A375 (cell line): ENCODE results near the genes ENSG00000288658 and KCNE4.

GRCh38 chr2:222319947-222320924 lies at the start of gene ENSG00000288658:
Gene ENSG00000288658 (minus strand): TSS chr2:222320155.
- RAMPAGE, long total RNA = no peak

DNA sequence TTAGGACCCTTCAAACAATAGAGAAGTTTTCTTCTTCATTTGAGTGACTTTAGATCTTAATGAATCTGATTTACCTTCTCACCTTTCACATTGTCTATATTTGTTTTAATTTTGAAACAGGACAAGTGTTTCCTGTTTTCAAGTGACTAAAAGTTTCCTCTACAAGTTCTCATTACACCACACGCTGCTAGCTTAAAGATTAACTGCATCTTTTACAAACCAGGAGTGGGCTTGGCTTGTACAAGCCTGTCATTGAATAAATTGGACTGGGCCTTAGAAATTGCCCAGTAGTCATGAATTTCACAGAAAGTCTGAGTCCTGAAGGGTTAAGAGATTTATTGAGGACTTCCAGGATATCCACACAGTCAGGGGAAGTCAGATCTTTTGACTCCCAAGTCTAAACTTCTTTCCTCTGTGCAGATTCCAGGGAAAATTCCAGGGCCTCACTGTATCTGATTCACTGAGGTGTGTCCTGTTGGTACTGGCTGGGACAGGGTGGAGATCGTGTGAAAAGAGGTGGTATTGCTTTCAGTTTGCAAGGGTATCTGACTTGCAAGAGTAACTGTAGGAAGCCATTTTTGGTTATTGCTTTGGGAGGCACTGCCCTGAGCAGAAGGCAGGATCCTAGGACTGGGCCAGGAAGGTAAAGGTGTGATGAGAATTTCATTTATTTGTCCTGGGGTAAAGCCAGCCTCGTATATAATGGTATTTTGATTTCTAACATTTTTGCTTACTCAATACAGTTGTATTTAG lies 3.5 kb downstream of the SGPP2 start:
- RAMPAGE, long total RNA = no peak

DNA sequence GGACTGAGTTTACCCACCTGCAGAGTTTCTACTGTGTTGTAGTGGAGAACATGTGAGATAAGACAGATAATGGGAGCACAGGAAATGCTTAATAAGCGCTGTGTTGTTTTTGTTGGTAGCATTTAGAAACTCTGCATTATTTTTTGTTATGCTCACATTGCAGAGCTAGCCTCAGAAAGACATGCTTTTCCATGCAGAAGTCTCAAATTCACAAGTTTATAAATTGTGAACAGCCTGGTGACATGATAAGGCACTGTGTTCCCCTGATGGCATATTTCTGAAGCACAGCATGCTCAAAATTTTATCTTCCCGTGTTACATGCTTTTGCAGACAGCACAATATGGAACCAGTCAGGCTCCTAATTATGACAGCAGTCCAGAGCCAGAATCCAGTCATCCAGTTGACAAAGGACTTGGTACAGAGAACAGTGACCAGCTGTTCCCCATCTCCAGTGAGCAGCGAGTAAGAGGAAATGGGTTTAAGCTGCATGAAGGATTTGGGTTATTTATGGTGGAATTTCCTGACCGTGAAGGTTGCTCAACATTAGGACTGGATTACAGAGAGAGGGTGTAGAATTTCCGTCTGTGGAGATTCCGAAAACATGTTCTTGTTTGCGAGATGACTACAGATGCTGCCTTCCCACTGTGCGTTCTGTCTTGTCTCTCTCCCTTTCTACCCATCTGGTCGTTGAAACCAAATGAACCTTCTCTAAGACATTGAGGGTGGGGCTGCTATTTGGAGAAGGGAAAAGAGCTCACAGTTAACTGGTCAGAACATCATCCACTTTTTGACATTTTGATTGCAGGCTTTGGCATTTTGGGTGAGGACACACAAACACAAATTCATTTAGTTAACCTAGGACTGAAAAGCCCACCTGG lies 24.4 kb downstream of the SGPP2 start:
- RAMPAGE, long total RNA = no peak

- RAMPAGE, long total RNA = no peak
Observed at GRCh38 chr2:222564129-222564482, 91.8 kb downstream of the FARSB start.

DNA sequence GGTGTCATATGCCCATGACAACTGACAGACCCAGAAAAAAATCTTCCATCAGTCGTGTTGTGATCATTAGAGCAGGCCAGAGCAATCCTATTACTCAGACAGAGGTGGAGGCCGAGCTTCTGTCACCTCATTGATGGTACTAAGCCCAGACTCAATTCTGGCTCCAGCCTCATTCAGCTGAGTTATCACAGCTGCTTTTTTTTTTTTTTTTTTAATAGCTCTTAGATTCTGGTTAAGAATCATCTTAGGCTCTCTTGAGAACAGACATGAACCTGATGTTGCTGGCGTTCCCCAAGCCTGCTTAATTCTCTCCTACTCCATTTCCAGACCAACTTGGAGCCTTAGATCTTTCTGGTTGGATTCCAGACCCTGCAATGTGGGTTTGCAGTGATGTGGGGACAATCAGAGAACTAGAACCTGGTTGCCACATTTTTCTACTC lies 43.2 kb downstream of the MOGAT1 start:
- RAMPAGE, long total RNA = no peak

- RAMPAGE, long total RNA = no peak
Observed at GRCh38 chr2:222844180-222844938, 16.5 kb upstream of the ACSL3 start.

- RAMPAGE, long total RNA = no peak
Observed at GRCh38 chr2:222882286-222882705, 21.5 kb downstream of the ACSL3 start.

DNA sequence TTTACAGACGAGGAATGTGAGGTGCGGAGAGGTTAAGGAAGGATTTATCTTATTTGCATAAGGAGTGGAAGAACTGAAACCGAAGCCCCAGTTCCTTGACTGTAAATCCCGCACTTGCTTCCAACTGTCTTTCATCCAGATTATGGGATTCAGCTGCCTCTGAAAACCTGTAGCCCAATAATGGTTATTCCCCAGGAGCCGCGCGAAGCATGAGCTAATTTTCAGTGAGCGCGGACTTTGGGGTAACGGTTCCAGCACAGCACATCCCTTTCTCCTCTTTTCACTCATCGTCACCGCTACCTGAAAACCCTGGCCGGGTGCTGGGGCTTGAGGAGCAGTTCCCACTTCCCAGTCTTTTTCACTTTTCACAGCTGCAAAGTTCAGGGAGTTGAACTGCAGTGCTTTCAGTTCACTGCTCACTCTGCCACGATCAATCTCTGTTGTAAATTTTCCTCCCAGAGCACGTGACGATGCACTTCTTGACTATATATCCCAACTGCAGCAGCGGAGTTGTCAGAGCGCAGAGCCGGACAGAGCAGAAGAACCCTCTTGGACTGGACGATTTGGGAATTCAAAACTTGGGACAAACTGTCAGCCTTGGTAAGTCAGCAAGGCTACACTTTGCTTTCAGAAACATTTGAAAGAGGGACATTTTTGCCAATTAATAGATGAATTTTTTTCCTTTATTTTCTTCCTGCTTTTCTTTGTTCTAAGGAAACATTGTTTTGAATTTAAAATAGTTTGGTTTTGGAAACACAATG lies at the start of gene KCNE4:
Gene KCNE4 (plus strand): TSS at position 516 of the 761 bp plus-strand sequence.
- RAMPAGE, long total RNA = no peak

DNA sequence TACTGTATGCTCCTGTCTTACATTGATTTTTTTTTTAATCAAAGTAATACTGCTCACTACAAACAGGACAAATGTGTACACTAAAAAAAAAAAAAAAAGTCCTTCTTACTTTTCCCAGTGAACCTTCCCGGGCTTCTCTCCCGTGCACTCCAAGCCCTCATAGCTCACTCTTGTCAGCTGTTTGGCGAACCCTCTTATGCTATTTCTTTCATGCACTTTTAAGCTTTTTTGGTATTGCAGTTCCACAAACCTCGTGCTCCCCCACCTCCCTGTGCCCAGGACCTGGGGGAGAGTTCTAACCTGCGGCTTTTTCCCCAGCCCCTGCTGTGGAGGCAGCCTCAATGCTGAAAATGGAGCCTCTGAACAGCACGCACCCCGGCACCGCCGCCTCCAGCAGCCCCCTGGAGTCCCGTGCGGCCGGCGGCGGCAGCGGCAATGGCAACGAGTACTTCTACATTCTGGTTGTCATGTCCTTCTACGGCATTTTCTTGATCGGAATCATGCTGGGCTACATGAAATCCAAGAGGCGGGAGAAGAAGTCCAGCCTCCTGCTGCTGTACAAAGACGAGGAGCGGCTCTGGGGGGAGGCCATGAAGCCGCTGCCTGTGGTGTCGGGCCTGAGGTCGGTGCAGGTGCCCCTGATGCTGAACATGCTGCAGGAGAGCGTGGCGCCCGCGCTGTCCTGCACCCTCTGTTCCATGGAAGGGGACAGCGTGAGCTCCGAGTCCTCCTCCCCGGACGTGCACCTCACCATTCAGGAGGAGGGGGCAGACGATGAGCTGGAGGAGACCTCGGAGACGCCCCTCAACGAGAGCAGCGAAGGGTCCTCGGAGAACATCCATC lies 721 bp downstream of the KCNE4 start:
- RAMPAGE, long total RNA = no peak

DNA sequence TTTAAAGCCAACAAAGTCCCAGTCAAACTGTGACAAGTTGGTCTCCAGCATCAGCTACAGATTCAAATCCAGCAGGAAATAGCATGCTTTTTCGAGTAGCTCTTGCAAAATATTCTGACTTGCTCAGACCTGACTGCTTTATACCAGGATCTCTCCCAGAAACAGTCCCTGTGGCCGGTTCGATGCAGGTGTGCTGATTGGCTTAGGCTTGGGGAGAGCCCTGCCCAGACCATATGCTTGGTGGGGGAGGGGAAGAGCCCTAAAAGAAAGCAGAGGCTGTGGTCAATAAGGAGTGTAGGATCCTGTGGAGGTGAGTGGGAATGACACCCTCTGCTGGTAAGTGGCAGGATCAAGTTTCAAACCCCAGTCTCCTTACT lies 49.6 kb downstream of the KCNE4 start:
- RAMPAGE, long total RNA = no peak

DNA sequence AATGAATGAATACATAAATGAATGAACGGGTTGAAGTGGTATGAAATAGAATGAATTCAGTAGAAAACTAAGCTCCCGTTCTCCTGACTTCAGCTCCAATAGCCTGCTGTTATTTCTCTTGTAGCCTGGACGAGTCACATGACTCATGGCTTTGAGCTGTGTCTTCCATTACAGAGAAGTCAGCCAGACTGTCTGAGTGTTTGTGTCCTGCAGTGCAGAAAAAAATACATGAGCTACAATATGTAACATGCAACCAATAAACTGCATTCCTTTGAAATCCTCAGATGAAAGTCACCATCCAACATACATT lies 21.2 kb downstream of the SCG2 start:
- RAMPAGE, long total RNA = no peak

- RAMPAGE, long total RNA = no peak
Observed at GRCh38 chr2:223760050-223760469, 77.3 kb downstream of the AP1S3 start.

DNA sequence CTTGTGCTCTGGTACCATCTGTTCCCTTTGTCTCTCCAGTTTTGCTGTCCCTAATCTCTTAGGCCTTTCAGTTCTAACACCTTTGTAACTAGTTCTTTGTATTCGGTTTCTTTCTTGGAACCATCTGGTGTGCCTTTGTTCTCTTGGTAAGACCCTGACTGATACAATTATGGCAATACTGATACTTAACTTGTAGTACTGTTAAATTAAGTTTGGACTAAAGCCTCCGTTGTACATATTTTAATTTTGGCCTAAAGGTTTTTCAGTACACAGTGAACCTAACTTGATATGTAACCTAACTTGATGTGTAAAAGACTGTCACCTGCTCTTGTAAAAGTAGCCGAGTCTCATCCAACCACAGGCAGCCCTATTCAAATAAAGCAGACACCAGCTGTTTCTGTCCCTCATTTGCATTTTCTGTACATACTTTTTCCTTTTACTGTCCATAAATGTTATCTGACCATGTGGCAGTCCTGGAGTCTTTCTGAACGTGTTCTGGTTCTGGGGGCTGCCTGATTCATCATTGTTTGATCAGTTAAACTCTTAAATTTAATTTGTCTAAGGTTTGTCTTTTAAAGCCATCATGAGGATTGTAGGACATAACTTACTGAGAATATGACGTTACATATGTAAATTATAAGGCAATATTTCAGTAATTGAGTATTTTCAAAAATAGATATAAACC lies 4.7 kb upstream of the MRPL44 start:
- RAMPAGE, long total RNA = no peak

DNA sequence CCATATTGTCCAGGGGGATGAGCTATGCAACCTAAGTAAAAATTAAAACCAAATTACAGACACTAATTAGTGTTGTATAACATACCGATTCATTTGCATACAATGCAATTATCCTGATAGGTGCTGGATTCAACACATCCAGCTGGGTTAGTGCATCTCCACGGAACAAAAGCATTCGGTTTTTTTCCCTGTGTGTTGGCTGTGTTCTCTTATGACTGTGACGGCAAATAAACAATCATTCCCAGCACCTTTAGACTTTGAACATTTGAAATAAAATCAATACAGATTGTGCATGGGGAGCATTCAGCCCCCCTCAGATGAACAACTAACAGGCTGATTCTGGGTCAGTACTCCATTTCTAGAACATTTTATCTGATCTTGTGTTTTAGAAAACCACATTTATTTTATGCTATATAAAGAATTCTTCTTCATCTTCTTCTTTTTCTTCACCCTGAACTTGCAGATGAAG lies 22.7 kb downstream of the FAM124B start:
- RAMPAGE, long total RNA = no peak

DNA sequence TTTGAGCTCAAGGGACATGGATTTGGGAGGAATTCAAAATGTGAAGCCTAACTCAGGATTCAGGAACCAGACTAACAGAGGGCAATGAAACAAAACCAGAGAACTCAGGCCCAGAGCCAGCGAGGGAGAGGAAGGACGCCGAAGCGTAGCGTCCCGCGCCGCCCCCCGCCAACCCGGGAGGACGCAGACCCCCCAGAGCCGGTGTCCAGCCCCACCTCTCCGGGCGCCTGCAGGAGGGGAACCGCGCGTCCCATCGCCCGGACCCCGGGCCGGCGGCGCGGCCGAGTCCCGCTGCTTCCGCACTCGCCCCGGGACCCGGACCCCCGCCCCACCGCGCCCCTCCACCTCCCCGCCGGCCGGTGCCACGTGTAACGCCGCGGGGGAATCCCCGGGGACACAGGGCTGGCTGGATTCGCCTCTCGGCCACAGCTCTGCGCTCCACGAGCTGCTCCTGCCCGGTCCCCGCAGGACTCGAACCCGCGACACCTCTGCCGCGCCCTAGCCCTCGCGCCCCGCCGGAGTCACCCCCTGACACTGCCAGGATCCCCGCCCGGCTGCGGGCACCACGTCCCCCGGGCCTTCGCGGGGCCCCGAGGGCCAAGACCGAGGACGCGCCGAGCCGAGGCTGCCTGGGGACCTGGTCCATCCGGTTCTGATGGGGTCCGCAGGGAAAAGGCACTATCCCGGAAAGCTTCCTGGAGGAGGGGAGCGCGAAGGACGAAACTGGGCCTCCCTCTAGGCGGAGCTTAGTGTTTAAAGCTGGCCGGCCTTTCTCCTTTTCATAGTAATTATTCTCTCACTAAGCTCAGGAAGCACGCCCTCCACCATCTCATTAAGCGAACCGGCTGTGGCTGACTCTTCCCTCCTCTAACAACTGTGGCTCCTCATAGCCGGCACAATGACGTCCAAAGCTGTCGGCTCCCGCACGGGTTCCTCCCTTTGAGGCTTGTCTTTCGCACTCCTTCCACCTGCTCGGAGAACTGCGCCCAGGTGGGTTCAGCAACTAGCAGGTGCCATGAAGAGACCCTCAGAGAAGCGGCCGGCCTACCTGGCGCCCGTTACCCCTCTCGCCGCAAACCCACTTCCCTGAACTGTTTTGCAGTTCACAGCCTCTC lies 40.5 kb upstream of the FAM124B start:
- RAMPAGE, long total RNA = no peak

DNA sequence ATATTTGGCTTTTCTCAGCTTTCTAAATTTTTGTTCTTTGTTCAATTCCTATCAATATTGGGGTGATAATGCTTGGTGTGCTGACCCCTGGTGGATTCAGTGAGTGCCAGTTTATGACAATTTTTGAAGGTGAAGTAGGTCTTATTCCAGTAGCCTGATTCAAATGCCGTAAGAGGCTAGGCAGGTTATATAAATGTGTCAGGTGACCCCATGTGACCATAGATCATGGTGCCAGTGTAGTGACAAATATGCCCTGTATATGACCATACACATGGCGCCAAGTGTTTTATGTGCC lies 47.6 kb upstream of the FAM124B start:
- RAMPAGE, long total RNA = no peak

DNA sequence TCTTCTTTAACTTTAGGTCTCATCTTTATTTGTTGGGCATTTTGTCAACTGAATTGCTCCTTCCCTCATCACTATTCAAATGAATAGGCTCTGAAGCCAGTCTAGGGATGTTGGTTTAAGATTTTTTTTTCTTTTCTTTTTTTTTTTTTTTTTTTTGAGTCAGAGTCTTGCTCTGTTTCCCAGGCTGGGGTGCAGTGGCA lies 98.7 kb downstream of the DOCK10 start:
- RAMPAGE, long total RNA = no peak

DNA sequence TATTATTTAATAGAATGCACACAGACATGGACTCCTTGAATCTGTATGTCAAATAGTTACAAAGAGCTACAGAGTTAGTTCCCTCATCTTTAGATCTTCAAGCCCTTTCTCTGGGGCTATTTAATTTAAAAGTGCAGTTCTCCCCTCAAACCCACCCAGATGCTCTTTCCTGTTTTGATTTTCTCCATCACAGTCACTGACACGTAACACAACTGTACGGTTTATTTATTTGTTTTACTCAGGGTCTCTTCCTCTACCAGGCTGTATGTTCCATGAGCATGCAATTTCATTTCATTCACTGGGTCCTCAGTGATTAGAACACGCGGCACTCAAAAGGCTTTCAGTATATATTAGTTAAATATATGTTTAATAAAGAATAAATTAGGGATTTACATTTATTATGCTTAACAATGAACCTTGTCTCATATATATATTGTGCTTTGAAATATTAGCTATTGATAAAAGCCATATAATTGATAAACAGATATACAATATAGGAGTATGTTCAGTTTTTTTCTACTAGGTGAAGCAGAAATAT lies 94.6 kb downstream of the DOCK10 start:
- RAMPAGE, long total RNA = no peak

- RAMPAGE, long total RNA = no peak
Observed at GRCh38 chr2:224997644-224998187, 44.6 kb downstream of the DOCK10 start.

GRCh38 chr2:225361481-225361914 lies 38.0 kb upstream of the NYAP2 start:
- RAMPAGE, long total RNA = no peak